ENCODE data around the gene TBC1D16.

DNA sequence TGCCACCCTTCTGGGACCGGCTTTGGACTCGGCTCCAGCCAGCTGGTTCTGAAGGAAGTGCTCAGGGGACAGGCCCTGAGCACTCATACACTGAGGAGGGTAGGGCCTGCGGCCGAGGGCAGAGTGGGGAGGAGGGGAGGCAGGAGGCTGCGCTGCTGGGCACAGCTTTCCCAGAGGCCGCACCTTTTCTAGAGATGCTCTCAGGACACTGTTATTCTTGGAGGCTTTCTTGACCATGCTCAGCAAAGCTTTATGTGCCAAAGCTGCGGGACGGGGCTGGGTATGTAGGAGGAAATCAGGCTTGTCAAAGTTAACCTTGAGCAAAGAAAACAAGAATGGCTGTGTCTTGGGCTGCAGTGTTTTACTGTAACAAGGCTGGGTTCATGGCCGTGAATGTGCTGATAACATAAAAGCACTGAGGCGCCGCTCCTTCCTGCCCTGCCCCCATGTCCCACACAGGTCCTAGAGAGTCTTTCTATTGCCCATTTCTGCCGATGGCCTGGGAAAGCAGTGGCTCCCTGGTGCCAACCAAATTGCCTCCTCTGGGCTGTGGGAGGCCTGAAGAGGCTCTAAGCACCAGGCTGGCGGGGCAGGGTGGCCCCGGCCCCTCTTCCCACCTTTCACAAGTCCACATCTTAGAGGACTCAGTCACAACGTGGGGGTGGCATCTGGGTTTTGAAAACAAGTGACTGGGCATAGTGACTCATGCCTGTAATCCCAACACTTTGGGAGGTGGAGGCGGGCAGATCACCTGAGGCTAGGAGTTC, 22.3 kb upstream of the TIMP2 start:
- RAMPAGE, long total RNA: no peak
- RRBS: no CpG with 5 or more reads among the region's 16 CpGs

DNA sequence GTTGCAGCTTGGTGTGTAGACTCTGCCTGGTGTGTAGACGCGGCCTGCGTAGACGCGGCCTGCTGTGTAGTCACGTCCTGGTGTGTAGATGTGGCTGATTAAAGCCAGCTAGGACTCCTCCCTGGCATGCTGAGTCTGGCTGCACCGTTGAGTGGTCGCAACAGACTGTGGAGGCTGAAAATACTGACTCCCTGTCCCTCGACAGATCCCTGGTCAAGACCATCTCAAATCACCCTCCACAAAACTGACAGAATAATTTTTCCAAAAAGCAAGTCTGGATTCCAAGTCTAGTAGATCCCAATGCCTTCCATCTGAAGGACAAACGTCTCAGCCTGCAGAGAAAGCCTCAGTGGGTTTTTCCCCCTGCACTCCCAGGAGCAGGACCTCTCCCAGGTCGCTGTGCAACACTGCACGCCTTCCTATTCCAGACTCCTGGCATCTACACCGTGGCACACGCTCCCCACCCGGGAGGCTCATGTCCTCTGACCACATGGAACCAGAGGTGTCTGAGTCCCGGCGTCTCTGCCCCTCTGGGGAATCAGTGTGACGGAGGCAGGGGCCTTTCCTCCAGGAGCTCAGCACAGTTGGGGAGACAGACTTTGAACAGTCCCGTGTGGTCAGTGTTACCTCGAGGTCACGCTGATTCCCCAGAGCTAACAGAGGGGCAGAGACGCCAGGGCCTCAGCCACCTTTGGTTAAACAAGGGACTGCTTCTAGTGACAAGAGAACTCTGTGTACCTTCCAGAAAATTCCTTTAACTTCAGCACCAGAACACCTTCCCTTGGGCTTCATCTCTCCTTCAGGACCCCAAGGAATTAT, 6.9 kb downstream of the CANT1 start:
- RAMPAGE, long total RNA: no peak
- RRBS: 14% methylated on average over 1 of the region's 22 CpGs

- RAMPAGE, long total RNA: no peak
- RRBS: no CpG with 5 or more reads among the region's 6 CpGs
Observed at GRCh38 chr17:79023135-79023527, 838 bp upstream of the C1QTNF1 start.

GRCh38 chr17:79182718-79183803, 108.4 kb downstream of the ENGASE start:
- RAMPAGE, long total RNA: no peak
- RRBS: 3% methylated on average over 107 of the region's 140 CpGs

DNA sequence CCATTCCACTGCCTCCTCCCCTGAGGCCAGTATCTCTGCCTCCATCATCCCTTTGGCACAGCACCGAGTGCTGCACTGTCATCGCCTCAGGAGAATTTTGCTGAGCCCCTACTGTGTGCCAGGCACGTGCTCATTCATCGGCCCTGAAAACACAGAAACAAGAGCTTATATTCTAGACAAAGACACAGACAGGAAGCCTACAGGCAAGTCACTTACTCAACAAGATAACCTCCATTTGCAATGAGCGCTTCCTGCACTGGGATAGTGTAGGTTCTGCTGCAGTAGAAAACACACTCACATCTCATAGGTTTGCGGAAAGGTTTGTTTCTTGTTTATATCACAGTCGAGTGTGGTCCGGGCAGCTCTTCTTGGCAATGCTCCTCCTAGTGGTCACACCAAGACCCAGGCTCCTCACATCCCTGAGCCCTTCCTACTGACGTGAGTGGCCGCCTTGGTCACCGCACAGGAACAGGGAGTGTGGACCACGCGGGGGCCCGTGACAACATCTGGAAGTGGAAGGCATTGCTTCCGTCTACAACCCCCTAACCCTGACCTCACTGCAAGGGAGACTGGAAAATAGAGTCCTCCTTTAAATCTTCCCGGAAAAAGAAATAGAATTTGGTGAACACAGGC, 47.9 kb upstream of the RBFOX3 start:
- RAMPAGE, long total RNA: no peak
- RRBS: no CpG with 5 or more reads among the region's 16 CpGs

GRCh38 chr17:79679108-79679594, 51.6 kb upstream of the ENPP7 start:
- RAMPAGE, long total RNA: no peak
- RRBS: no CpG with 5 or more reads among the region's 10 CpGs

DNA sequence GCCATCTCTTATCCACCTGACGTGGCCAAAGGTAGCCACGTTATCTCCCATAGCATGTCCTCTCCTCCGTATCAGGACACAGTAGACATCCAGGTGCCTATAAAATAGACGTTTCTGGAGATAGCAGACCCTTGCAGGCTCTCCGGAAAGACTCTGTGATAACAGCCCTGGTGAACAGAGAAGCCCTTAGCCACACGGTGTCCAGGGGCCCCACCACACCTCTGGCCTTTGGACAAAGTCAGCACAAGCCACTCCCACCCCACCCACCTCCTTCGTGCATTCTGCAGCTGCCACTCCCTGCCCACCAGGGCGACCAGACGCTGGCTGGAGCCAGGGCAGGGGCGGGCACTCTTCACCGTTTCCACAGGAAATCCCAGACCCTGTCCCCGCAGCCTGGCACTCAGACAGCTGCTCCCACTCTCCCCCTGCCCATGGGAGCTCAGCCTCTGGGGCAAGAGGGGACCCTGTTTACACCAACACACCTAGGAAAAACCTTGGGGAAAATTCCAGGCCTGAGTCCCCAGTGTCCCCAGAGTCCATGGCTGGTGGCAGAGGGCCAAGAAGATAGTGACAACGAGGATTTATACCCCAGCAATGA, 15.4 kb upstream of the ENPP7 start:
- RAMPAGE, long total RNA: no peak
- RRBS: no CpG with 5 or more reads among the region's 13 CpGs

DNA sequence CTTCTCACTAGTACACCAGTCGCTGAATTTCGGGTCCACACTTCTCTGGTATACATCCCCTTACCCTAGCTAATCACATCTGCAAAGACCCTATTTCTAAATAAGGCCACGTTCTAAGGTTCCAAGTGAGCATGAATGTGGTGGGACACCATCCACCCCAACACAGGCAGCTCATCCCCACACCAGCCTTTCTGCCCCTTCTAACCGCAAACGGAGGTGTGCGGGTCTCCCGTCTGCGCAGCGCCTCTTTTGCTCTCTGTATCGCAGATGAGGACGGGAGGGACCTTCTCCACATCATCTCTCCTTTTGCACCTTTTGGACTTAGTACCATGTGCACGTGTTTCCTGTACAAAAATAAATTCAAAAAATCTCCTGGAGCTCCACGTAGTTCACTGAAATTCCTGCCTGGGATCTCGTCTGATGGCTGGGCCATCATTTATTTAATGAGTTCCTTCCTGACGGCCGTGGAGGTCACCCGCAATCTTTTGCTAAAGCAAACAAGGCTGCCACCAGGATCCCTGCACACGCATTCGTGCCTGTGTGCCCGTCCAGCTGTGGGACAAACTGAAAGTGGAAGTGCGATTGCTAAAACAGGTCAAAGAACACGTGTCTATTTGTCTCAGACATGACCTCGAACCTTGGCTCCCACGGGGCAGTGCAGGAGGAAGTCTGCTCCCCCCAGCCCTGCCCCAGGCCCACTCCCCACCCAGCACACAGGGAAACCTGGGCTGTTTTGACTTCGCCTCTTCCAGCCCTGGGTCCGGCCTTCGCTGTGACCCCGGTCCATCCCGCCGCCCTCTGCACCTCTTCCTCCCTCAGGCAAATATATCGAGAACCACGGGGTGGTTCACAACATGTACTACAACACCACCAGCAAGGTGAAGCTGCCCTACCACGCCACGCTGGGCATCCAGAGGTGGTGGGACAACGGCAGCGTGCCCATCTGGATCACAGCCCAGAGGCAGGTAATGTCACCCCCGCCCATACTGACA, 2.2 kb downstream of the ENPP7 start:
- RAMPAGE, long total RNA: no peak
- RRBS: no CpG with 5 or more reads among the region's 37 CpGs

DNA sequence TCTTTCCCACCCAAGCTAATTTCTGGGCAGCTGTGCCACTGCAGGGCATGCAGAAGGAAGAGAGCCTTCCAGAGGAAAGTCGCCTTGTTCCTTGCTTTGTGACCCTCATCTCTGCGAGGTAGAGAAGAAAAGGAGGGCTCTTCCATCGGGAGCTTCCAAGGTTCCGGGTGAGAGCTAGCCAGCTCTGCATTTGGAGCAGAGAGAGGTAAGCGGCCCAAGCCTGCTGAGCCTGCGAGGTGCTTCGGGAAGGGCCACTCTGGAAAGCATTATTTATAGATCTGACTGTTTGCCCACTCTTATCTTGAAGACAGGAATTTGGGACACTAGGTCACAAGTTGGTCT, 19.8 kb downstream of the CBX4 start:
- RAMPAGE, long total RNA: no peak
- RRBS: no CpG with 5 or more reads among the region's 7 CpGs

DNA sequence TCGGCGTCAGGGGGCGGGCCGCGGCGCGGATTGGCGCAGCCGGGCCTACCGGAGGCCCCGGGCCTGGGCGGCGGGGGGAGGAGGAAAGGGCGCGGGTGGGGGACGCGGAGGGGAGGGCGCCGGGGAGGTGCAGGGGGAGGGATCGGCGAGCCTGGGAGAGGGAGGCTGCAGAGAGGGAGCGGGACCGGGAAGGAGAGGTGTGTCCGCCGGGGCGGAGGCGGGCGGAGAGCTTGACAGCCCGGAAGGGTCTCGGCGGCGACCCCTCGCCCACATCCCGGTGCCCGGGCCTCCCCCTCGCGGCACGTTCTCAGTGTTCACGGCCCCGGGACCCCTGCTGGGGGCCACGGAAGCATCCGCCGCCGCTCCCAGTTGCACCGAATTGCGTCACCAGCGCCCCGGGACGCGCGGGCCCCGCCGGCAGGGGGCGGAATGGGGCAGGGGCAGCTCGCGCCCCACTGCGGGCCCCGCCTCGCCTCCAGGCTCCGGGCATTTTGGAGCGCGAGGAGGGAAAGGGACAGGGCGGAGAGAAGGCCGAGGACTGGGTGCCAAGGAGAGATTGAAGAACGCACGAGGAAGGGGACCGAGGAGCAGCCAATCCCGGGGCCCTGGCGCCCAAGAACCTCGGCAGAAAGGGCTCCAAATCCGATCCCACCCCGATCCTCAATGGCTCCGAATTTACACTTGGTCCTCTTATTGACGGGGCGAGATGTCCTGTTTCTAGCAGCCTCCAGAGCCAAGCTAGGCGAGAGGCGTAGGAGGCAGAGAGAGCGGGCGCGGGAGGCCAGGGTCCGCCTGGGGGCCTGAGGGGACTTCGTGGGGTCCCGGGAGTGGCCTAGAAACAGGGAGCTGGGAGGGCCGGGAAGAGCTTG, 509 bp upstream of the CBX4 start:
- RAMPAGE, long total RNA: no peak
- RRBS: 2% methylated on average over 45 of the region's 84 CpGs

GRCh38 chr17:79843560-79843924, 4.3 kb upstream of the CBX4 start:
- RAMPAGE, long total RNA: no peak
- RRBS: no CpG with 5 or more reads among the region's 35 CpGs

GRCh38 chr17:79843925-79844760, 4.9 kb upstream of the CBX4 start:
- RAMPAGE, long total RNA: no peak
- RRBS: 2% methylated on average over 32 of the region's 82 CpGs

GRCh38 chr17:79951843-79952406, 83.7 kb downstream of the TBC1D16 start:
- RAMPAGE, long total RNA: no peak
- RRBS: 30% methylated on average over 9 of the region's 22 CpGs

- RAMPAGE, long total RNA: no peak
- RRBS: 97% methylated on average over 10 of the region's 33 CpGs
Observed at GRCh38 chr17:80010247-80010832, 25.3 kb downstream of the TBC1D16 start.

- RAMPAGE, long total RNA: no peak
- RRBS: 1% methylated on average over 15 of the region's 32 CpGs
Observed at GRCh38 chr17:80035745-80035925, at the start of gene TBC1D16. Gene TBC1D16, minus strand, starts transcription at chr17:80035872.

GRCh38 chr17:80048343-80048865, 12.0 kb downstream of the CCDC40 start:
- RAMPAGE, long total RNA: no peak
- RRBS: no CpG with 5 or more reads among the region's 11 CpGs

- RAMPAGE, long total RNA: no peak
- RRBS: 18% methylated on average over 2 of the region's 25 CpGs
Observed at GRCh38 chr17:80124228-80125157, 22.4 kb downstream of the EIF4A3 start.

GRCh38 chr17:80265110-80265881, 4.6 kb downstream of the RNF213 start:
- RAMPAGE, long total RNA: no peak
- RRBS: no CpG with 5 or more reads among the region's 18 CpGs

- RAMPAGE, long total RNA: no peak
- RRBS: 96% methylated on average over 4 of the region's 35 CpGs
Observed at GRCh38 chr17:80339415-80340295, 75.3 kb upstream of the ENDOV start.

- RAMPAGE, long total RNA: no peak
- RRBS: under 1% methylated on average over 7 of the region's 37 CpGs
Observed at GRCh38 chr17:80413502-80414621, 1.1 kb upstream of the ENDOV start.